Endometrial microvascular endothelial cells (primary cell): ENCODE measurements around the genes SBF2 and GALNT18.

- RAMPAGE, long total RNA: no peak
Observed at GRCh38 chr11:10138196-10138923, 155.7 kb downstream of the SBF2 start.

GRCh38 chr11:10187265-10187958 is 106.6 kb downstream of the SBF2 start:
- RAMPAGE, long total RNA: no peak

DNA sequence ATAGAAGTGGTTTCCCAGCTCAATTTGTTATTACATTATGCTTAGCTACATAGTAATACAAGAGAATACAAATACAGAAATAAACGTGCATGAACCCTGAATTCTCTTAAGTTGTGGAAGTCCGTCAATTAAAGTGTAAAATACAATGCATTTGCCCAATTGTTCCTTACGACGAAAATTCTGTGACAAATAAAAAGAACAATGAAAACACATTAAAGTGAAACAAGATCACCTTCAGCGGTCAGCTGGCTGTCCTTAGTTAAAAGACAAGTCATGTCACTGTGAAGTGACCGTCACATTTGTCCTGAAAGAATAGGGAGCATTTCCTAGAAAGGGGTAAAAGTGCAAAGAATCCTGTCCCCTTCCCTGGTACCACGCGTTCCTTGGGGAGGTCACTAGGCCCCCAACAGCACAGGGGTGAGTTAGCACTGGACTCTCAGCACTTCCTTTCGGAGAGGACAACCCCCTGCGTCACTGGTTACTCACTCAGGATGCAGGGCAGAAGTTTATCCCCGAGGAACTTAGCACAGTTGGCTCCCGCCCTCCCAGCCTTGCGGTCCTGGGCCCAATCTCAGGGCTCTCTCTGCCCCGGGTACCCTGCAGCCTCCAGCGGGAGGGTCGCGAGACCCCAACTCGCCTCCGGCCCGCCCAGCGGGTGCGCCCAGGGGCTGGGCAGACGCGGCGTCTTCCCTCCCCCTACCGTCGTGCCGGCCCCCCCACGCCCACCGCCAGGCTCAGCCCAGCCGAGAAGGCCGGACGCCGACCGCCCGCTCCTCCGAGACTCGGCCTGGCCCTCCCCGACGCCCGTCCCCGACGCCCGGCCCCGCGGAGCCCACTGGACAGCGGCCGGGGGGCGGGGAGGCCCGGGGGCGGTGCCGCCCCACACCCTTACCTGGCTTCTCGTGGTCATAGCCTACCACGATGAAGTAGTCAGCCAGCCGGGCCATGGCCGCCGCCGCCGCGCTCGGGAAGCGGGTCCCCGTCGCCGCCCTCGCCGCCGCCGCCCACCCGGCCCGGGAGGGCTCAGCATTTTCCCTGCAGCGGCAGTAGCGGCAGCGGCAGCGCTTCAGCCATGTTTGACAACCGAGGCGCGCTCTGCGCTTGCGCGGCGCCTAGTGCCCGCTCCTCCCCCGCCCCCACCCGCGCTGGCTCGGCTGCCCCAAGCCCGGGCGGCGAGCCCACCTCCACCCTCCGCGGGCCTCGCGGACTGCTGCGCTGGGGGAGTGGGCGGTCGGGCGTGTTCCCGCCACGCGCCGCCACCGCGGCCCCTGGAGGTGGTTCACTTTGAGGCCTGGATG is at the start of gene SBF2:
TSS of gene SBF2 (minus strand) at position 1,097 of the 1,298 bp plus-strand sequence.
- RAMPAGE, long total RNA: no peak

DNA sequence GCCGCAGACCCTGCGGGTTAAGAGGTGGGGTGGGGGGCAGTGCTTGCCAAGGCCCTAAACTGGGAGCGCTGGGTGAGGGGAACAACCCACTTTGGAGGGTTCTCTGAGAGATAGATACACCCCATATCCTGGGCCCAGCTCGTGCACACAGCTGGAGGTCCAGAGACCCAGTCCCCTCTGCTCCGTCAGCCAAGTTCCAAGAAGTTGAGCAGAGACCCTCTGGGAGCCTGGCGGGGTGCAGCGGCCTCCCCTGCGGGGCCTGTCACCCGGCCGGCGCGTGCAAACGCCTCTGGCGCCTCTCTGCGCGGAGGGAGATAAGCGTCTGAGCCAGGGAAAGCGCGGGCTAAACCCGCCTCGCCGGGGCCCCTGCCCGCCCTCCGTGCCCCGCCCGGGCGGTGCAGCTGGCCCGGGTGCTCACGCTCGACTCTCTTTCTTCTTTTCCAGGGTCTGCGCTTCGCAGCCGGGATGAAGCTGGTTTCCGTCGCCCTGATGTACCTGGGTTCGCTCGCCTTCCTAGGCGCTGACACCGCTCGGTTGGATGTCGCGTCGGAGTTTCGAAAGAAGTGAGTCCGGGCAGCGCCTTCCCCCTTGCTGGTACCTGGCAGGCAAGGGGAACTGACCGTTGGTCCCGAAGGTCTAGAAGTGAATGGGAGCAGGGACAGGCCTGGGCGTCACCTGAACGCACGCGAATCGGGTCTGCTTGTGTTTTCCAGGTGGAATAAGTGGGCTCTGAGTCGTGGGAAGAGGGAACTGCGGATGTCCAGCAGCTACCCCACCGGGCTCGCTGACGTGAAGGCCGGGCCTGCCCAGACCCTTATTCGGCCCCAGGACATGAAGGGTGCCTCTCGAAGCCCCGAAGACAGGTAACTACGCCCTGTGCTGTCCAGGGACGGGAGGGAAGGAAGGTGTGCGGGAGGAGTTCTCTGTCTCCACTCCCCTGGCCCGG is 636 bp downstream of the ADM start:
- RAMPAGE, long total RNA: no peak

DNA sequence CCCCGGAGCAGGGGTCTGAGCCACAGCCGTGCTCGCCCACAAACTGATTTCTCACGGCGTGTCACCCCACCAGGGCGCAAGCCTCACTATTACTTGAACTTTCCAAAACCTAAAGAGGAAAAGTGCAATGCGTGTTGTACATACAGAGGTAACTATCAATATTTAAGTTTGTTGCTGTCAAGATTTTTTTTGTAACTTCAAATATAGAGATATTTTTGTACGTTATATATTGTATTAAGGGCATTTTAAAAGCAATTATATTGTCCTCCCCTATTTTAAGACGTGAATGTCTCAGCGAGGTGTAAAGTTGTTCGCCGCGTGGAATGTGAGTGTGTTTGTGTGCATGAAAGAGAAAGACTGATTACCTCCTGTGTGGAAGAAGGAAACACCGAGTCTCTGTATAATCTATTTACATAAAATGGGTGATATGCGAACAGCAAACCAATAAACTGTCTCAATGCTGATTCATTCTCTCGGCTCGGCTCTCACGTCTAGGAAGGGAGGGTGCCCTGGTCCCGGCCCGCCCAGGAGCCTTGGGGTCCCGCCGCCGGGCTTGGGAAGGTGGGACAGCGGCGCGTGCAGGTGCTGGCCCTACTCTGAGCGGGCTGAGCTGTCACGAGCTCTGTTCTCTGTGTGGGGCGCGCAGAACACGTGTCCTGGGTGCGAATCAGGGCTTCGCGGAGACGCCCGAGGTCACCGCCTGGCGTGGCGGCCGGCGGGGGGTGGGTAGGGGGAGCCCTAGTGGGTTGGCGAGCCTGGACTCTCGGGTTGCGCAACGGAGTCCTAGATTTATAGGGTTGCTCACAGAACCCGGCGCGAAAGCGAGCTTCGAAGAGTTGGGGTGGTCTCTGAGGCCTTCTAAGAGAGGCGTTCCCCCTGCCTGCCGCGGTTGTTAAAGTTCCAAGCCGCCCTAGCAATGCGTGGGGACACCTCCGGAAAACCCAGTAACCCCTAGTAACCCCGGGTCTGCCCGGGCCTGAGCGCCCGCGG is 2.4 kb downstream of the ADM start:
- RAMPAGE, long total RNA: no peak

GRCh38 chr11:10382501-10383089 is 72.5 kb upstream of the AMPD3 start:
- RAMPAGE, long total RNA: no peak

- RAMPAGE, long total RNA: no peak
Observed at GRCh38 chr11:10388453-10388963, 66.6 kb upstream of the AMPD3 start.

DNA sequence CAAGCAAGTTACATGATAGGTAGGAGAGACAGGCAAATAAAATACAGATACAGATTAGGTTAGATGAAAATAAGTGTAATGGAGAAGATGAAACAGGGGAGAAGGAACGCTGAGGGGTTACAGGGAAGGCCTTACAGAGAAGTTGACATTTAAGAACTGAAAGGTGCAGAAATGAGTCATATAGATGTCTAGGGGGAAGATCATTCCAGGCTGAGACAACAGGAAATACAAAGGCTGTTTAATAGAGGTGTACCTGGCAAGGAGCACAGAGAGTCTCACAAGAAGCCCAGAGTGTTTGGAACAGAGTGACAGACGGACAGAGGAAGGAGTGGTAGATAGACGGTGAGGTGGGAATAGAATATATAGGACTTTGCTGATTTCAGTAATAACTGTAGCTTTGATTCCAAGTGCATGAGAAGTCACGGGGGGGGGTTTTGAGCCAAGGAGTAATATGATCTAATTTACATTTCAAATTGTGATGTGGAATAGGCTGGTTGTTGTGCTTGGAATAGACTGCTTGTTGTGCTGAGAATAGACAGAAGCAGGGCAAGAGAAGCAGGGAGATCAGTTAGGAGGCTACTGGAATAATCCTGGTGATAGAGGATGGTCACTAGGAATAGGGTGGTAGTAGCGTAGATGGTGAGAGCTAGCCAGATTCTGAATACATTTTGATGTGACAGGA is 13.6 kb downstream of the RNF141 start:
- RAMPAGE, long total RNA: no peak

GRCh38 chr11:10563621-10564552 is 4.6 kb downstream of the LYVE1 start:
- RAMPAGE, long total RNA: no peak

GRCh38 chr11:10592398-10592692 is 23.9 kb upstream of the LYVE1 start:
- RAMPAGE, long total RNA: no peak

GRCh38 chr11:10772317-10772738 is 21.3 kb downstream of the CTR9 start:
- RAMPAGE, long total RNA: no peak

GRCh38 chr11:10807374-10808335 is 1.1 kb downstream of the EIF4G2 start:
- RAMPAGE, long total RNA: no peak

GRCh38 chr11:10908747-10909077 is 50.9 kb upstream of the ZBED5 start:
- RAMPAGE, long total RNA: no peak

DNA sequence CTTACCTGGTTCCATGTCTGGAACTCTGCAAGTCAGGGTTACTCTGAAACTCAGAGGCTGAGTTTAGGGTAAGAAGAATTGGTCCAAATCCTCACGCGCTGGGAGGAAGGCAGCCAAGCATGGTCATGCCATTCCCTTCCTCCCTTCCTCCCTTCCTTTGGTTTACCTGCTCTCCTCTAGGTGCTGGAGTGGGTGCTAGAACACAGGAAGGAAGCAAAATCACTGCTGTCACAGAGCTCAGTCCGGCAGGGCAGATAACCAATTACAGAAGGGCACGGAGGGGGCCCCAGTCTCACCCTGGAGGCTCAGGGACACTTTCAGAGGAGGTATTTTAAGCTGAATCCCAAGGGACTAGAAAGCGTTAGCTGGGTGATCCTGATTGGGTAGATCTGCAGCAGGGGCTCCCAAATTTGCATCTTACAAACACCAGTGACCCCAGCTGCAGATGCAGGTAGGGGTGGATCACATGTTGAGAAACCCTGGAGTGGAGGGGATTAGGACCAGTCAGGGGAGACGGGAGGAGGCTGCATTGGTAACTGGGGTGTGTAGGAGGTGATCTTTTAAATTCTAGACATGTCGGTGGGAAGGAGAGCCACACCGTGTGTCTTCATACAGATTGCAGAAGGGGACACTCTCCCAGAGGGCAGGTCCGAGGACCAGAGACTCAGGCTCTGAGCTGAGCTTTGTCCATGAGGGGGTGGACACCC is 91.5 kb downstream of the CSNK2A3 start:
- RAMPAGE, long total RNA: no peak

DNA sequence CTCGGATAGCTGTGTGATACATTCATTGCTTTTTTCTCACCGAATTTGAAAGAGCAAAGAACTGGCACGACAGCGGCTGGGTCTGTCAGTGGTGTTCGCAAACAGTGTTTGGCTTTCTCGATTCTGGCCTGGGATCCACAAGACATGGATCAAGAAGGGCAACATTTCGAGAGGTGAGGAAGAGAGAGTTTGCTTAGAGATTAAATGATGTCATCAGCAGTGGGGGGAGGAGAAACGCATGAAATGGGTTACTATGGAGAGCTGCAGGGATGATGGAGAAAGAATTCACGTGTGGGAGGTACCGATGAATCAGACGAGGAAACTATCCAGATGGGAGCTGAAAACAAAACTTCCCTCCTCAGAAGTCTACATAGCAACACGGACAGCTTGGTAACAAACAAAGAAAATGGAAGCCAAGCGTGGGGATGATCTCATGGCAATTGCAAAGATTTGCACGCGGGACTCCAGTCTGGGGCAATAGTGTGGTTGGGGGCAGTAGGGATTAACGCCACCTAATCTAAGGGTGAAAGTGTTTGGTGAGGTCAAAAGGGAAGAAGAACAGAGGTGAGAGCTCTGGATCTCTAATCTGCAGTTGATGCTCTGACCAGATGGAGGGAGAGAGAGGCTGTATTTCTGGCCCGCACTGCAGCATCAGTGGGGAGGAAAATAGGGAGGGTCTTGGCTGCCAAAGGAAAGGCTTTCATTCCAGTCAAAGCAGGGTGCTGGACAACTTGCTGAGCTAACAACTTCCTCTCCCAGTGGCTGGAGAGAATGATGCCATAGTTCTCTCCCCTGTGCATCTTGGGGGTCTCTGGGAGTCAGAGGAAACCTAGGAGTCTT is 43.3 kb upstream of the CSNK2A3 start:
- RAMPAGE, long total RNA: no peak

- RAMPAGE, long total RNA: no peak
Observed at GRCh38 chr11:11621360-11622560, at the start of gene GALNT18. GALNT18 (minus strand) TSS chr11:11622005.

GRCh38 chr11:11842951-11843121 is 1.1 kb downstream of the USP47 start:
- RAMPAGE, long total RNA: no peak

GRCh38 chr11:11963156-11963505 is 45.3 kb downstream of the DKK3 start:
- RAMPAGE, long total RNA: no peak

- RAMPAGE, long total RNA: no peak
Observed at GRCh38 chr11:11993795-11994413, 14.5 kb downstream of the DKK3 start.

DNA sequence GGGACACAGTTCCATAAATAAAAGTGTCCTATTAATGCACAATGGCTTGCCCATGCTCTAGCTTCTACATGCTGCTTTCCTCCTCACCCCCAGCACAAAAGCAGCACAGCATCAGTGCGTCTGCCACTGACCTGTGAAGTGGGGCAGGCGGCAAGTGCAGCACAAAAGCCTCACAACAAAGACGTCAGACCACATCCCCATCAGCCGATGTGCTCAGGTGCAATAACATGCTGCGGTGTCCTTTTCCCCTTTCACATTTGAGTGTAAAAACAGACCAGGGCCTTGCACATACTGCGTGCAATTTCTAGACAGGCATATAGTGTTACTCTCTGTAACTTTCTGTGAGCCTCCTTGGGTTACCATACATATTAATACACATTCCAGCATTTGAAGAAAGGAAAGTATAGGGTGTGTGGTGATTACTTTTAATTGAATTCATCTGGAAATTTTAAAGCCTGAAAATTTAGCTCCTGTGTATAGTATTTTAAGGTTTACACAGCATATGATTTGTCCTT is 12.7 kb downstream of the DKK3 start:
- RAMPAGE, long total RNA: no peak